AG08470 (cell line): ENCODE results near the genes ZNF880 and VN1R2.

GRCh38 chr19:52111599-52112565 is 16.3 kb upstream of the ZNF841 start:
- RRBS = no CpG with 5 or more reads among the region's 8 CpGs

- RRBS = no CpG with 5 or more reads among the region's 24 CpGs
Measured at GRCh38 chr19:52200530-52201565, 11.0 kb downstream of the PPP2R1A start.

DNA sequence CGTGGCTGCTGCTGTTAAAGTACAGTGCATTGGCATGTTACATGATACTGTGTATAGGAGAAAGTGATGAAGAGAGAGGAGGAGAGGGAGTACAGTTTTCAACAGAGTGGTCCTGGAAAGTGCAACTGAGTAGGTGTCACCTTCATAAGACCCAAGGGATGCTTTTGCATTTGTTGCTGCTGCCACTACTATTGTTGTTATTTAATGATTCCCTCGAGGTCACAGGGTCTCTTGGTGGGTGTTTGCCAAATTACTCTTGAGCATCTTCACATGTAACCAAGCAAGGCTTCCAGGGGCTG is 11.7 kb downstream of the PPP2R1A start:
- RRBS = no CpG with 5 or more reads among the region's 2 CpGs

- RRBS = no CpG with 5 or more reads among the region's 3 CpGs
Measured at GRCh38 chr19:52203735-52204058, 13.8 kb downstream of the PPP2R1A start.

DNA sequence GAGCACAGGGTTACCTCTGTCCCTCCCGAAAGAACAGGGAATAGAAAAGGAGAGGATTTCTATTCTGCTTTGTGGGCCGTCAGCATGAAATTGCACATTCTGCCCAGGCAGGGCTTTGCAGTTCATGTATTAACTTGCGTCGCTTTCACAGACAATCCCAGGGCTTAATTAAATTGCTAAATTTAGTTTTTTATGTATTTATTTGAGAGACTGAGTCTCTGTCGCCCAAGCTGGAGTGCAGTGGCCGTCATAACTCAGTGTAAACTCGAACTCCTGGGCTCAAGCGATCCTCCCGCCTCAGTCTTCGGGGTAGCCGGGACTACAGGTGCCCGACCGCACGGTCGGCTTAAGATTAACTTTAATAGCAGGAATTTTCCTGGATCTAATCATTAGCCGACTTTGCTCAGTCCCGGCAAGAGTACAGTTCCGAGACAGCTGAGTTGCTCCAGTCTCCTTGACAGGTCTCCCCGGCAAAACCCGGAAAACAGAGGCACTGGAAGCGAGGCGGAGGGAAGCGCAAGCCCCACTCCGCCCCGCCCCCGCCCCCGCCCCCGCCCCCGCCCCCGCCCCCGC is 363 bp upstream of the ZNF480 start:
- RRBS = 2% methylated on average over 9 of the region's 31 CpGs

- RRBS = no CpG with 5 or more reads among the region's 2 CpGs
Measured at GRCh38 chr19:52323365-52324038, 12.5 kb upstream of the ZNF610 start.

GRCh38 chr19:52369721-52370688 is at the start of gene ZNF880:
ZNF880 (plus strand) TSS chr19:52369923.
- RRBS = 11% methylated on average over 21 of the region's 49 CpGs

DNA sequence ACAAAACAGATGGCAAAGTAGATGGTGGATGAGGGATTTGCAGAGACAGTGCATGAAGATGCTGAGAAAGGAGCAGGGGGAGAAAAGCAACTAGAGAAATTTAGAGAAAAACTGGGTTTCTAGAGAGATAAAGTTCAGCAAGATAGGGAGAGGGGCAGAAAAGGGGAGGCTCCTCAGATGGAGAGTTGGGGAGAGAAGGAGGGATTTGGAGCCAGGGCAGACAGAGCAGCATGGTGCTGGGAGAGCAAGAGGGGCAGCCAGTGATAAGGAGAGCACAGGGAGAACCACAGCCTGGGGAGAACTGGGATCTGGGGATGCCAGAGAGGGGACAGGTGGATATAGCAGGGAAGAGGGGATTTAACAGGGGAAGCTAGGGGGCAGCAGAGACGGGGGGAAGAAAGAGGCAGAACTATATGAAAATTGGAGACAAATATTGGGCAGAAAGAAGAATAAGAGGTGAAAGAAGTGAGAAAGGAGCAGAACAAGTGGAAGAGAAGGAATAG is 6.7 kb upstream of the ZNF528 start:
- RRBS = no CpG with 5 or more reads among the region's 1 CpG

DNA sequence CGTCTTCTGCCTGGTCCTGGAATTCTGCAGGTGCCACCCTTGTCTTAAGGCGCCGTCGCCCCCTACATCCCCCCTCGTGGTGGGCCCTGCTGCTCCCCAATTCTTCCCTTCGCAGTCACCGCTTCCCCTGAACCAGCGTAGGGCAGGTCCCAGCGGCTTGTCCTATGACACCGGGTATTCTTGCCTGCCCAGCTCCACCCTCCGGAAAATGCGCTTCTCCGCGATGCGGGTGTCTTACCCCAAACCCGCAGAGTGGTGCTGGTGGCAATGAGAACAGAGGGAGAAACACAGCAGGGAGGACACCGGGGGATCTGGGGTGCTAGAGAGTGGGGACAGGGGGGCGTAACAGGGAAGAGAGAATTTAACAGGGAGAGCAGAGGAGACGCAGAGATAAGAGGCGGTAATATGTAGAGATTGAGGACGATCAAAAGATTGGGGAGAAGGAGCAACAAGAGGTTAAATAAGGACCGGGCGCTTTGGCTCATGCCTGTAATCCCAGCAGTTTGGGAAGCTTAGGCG is 9.0 kb downstream of the ZNF808 start:
- RRBS = no CpG with 5 or more reads among the region's 24 CpGs

DNA sequence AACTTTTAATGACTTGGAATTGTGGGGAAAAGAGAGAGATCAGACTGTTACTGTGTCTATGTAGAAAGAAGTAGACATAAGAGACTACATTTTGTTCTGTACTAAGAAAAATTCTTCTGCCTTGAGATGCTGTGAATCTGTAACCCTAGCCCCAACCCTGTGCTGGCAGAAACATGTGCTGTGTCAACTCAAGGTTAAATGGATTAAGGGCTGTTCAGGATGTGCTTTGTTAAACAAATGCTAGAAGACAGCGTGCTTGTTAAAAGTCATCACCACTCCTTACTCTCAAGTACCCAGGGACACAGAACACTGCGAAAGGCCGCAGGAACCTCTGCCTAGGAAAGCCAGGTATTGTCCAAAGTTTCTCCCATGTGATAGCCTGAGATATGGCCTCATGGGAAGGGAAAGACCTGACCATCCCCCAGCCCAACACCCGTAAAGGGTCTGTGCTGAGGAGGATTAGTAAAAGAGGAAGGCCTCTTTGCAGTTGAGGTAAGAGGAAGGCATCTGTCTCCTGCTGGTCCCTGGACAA is 11.3 kb upstream of the ZNF701 start:
- RRBS = no CpG with 5 or more reads among the region's 4 CpGs

- RRBS = no CpG with 5 or more reads among the region's 4 CpGs
Measured at GRCh38 chr19:52645001-52645319, 45.3 kb downstream of the ENSG00000269825 start.

DNA sequence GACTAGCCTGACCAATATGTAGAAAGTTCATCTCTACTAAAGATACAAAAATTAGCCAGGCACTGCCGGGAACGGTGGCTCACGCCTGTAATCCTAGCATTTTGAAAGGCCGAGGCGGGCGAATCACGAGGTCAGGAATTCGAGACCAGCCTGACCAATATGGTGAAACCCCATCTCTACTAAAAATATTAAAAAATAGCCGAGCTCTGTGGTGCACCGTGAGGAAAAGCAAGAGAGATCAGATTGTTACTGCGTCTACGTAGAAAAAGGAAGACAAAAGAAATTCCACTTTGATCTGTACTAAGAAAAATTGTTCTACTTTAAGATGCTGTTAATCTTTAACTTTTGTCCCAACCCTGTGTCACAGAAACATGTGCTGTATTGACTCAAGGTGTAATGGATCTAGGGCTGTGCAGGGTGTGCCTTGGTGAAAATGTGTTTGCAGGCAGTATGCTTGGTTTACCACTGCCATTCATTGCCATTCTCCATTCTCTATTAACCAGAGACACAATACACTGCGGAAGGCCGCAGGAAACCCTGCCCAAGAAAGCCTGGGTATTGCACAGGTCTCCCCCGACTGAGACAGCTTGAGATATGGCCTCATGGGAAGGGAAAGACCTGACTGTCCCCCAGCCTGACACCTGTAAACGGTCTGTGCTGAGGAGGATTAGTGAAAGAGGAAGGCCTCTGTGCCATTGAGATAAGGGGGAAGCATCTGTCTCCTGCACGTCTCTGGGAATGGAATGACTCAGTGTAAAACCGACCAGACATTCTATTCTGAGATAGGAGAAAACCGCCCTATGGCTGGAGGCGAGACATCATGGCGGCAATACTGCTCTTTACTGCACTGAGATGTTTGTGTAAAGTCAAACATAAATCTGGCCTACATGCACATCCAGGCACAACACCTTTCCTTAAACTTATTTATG is 12.9 kb upstream of the ZNF888 start:
- RRBS = no CpG with 5 or more reads among the region's 21 CpGs

DNA sequence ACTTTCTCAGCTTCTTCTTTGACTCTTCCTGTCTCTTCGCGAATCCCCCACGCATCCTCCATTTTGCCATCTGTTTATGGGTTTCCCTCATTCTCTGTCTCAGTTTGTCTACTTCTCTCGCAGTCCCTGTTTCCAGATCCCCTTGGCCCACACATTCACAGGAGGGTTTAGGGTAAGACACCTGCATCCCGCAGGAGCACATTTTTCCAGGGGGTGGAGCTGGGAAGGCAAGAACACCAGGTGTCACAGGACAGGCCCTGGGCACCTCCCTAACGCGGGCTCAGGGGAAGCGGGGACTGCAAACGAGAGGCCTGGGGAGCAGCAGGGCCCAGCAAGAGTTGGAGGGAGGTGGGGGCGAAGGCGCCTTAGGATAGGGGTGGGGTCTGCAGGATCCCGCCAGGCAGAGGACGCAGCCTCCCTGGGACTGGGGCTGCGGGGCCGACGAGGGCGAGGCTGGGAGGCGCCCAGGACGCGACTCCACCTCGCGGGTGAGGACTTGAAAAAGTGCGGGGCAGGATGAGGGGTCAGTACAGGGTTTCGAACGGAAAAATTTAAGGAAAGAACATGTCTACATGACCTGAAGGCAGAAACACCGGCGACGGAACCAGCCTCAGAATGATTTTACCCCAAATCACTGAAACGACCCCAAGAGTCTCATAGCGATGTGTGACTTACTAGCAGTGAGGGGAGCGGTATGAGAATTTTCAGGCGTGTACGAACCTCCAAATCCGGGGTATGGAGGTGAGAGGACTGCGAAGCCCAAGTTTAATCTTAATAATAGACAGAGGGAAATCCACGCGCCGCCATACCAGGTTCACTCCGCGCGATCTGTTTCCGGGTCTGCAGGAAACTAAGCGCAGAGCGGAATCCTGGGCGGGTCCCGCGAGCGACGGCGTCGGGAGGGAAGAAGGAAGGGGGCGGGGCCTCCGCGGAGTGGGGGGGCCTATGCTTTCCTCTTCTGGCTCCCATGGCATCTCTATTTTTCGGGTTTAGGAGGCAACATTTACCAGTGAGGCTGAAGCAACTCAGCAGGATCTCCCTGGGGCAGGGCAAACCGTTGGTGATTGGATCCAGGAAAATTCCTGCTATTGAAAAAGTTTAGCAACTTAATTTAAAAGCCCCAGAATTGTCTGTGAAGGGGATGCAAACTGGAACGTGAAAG is 7.1 kb upstream of the ERVV-2 start:
- RRBS = 10% methylated on average over 7 of the region's 57 CpGs

GRCh38 chr19:53102179-53103231 is 717 bp downstream of the ZNF160 start:
- RRBS = 2% methylated on average over 2 of the region's 43 CpGs

DNA sequence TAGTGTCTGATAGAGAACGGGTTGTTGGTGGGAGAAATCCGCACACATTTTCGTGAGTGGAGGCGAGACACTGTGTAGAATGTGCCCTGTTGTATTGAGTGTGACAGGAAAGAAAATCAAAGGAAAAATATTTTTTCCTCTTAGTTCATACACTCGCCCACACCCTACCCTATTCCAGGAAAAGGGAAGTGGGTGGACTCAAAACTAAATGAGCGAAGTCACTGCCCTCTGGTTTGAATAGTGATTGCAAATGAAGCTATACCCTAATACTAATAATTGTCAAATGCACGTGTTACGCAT is 2.0 kb downstream of the ZNF347 start:
- RRBS = no CpG with 5 or more reads among the region's 8 CpGs

- RRBS = no CpG with 5 or more reads among the region's 12 CpGs
Measured at GRCh38 chr19:53257948-53258514, at the start of gene VN1R2. VN1R2 (plus strand) TSS chr19:53258292.

DNA sequence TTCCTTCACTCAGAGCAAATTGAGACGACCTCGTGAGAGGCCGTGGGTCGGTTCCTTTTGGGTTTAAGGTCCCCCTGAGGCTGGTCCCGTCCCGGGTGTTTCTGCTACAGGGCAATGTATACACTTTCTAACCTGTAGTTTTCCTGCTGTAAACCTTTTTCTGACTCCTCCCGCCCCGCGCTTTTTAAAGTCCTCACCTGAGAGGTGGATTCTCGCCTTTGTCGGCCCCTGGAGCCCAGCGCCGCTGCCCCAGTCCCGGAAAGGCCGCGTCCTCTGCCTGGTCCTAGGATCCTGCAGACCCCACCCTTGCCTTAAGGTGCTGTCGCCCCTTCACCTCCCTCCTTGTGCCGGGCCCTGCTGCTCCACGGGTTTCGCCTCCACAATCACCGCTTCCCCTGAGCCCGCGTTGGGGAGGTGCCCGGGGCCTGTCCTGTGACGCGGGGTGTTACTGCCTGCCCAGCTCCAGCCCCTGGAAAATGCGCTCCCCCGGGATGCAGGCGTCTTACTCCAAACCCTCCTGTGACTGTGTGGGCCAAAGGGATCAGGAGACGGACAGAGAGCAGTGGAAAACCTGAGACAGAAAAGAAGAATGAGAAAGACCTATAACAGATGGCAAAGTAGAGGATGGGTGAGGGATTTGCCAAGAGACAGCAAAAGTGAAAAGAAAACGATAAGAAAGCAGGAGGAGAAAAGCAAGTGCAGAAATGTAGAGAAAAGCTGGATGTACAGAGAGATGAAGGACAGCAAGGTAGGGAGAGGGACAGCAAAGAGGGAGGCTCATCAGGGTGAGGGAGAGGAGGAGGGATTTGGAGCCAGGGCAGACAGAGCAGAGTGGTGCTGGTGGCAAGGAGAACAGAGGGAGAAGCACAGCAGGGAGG is 586 bp downstream of the ZNF761 start:
- RRBS = 3% methylated on average over 4 of the region's 31 CpGs

DNA sequence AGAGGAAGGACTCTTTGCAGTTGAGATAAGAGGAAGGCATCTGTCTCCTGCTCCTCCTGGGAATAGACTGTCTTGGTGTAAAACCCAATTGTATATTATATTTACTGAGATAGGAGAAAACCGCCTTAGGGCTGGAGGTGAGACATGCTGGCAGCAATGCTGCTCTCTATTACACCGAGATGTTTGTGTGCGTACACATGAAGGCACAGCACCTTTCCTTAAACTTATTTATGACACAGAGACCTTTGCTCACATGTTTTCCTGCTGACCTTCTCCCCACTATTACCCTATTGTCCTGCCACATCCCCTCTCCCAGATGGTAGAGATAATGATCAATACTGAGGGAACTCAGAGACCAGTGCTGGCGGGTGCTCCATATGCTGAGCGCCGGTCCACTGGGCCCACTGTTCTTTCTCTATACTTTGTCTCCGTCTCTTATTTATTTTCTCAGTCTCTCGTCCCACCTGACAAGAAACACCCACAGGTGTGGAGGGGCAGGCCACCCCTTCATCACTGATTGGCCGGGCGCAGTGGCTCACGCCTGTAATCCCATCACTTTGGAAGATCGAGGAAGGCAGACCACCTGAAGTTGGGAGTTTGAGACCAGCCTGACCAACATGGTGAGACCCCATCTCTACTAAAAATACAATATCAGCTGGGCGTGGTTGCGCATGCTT is 30.7 kb downstream of the ZNF813 start:
- RRBS = no CpG with 5 or more reads among the region's 14 CpGs

DNA sequence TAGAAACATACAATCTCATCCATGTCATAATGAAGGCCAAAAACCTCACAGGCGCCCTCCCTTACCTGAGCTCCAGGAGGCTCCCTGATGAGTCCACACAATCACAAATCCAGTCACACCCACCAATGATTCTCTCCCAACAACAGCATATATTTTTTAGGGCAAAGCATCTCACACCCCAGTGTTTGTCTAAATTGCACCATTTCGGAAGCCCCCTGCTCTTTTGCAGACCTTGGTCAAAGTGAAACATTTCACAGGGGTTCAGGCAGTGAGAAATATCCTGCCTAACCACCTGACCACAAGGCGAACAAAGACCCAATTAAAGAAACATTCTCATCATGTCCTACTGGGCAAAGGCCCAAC is 18.8 kb upstream of the ZNF331 start:
- RRBS = no CpG with 5 or more reads among the region's 3 CpGs

DNA sequence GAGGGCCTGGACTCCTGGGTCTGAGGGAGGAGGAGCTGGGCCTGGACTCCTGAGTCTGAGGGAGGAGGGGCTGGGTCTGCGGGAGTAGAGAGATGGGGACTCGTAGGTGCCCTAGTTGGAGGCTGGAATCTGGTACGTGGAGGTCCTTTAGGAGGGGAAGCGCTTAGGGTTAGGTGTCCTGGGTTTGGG is 459 bp downstream of the MYADM start:
- RRBS = no CpG with 5 or more reads among the region's 4 CpGs